ENCODE measurements around the genes GLTPD2, MINK1, C17orf107, CAMTA2 and MIS12.

- RRBS = 15% methylated on average over 6 of the region's 48 CpGs
Observed at GRCh38 chr17:4788680-4789516, at the start of gene GLTPD2. Gene GLTPD2, plus strand, starts transcription at chr17:4788964.

DNA sequence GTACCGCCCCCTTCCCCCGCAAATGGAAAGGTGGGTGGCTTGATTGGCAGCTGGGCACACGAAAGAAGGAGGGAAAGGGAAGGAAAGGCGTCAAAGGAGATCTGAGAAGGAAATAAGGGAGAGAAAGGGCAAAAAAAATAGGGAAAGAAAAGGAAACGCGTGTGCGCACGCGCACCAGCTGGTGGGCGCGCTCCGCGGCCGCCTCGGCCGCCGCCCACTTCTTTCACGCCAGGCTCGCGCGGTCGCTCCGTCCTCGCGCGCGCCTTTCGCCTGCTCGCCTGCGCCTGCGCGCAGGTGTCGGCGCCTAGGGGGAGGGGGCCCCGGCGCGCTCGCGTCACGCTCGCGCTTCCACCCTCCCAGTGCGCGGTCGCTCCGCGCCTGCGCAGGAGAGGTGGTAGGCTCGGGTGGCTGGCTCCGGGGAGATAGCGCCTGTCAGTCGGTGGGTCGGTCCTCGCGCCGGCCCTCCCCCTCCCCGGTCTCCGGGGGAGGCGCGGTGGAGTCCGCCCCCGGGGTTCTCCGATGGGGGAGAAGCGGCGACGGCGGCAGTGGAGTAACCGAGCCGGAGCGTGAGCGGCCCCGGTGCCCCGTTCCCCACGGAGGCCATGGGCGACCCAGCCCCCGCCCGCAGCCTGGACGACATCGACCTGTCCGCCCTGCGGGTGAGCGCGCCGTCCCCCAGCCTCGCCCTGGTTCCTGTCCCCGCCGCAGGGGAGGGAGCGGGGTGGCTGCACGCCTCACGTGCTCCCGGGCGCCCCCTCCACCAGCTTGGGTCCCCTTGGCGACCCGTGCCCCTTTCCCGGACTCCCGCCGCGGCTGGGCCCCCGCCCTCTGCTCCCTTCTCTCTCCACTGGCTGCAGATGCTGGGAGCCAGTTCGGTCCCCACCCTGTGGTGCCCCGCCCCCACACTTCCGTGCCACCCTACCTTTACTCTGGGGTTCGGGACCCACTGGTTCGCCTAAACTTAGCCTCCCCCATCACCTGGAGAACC, at the start of gene MINK1:
MINK1 (plus strand) TSS at position 359 of the 988 bp plus-strand sequence.
- RRBS = 2% methylated on average over 30 of the region's 104 CpGs

DNA sequence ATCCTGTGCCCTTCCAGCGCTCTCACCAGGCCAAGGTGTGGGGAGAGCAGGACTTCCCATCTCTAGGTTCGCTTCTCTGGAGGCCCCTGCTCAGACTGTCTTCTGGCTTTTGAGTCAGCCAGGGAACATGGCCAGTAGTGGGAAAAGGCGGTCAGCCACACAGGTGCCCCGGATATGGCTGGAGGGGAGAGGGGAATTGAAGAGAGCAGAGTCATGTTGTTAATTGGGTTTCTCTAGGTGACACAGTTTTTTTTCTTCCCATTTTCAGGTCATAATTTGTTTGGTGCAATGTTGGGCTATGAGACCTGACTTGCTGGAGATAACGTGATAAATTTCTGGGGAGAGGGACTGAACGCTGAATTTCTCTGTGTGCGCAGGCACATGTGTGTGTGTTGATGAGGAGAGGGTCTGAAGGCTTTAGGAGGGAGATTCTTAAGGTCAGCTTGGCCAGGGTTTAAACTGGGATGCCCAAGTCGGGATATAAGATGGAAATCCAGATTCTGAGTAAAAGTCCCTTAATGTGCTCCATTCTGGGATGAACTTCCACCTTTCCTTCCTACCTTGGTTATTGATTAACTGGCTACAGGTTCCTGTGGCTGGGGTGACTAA, 1.7 kb downstream of the MINK1 start:
- RRBS = no CpG with 5 or more reads among the region's 8 CpGs

DNA sequence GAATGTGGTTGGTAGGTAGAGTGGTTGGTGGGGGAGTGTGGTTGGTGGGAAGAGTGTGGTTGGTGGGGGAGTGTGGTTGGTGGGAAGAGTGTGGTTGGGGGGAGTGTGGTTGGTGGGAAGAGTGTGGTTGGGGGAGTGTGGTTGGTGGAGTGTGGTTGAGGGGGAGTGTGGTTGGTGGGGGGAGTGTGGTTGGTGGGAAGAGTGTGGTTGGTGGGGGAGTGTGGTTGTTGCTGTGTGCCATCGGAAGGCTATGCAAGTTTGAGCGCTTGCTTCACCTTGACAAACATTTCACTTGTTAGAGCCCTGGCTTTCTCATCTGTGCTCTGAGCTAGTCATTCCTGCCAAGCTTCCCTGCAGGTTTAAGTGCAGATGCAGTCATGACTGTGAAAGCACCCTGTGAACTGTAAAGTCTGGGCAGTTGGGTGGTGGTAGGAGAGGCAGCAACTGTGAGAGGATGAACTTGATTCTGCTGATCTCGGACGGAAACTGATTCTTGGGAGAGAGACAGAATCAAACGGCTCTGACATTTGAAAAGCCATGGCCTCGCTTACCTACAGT, 20.2 kb downstream of the MINK1 start:
- RRBS = no CpG with 5 or more reads among the region's 6 CpGs

DNA sequence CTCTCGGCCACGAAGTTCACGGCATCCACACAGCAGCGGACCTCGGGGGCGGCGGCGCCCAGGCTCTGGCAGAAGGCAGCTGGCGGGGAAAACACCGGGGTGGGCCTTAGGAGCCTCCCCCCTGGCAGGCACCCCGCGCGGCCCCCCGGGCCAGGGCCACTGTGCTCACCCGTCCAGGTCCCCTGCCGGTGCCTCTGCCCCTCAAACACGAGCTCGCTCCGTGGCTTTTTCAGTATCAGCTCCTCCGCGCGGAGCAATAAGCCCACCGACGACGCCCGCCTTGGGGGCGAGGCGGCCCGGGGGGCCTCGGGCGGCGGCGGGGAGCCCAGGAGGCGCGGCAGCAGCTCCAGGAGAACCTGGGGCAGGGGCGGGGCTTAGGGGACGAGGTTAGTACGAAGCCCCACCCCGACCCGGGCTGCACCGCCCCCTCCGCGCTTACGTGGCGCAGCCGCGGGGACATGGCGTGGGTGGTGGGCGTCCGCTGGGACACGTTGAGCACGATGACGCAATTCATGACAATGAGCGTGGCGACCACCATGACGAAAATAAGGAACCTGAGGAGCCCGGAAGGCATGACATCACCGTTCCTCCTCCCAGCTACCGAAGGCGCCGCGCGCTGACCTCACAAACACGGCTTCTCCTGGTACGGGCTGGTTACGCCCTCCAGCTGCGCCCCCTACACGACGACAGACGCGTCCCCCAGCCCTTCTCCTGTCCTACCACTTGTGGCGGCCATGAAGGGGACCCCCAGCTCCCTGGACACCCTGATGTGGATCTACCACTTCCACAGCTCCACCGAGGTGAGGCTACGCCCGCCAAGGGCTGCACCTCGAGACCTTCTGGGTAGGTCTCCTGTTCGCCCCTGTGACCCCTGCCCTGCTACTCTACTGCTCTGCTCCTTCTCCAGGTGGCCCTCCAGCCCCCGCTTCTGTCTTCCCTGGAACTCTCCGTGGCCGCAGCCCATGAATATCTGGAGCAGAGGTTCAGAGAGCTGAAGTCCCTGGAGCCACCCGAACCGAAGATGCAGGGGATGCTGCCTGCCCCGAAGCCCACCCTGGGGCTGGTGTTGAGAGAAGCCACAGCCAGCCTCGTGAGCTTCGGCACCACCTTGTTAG, at the start of gene C17orf107:
C17orf107 (plus strand) TSS at position 508 of the 1,115 bp plus-strand sequence.
- RRBS = 95% methylated on average over 28 of the region's 85 CpGs

DNA sequence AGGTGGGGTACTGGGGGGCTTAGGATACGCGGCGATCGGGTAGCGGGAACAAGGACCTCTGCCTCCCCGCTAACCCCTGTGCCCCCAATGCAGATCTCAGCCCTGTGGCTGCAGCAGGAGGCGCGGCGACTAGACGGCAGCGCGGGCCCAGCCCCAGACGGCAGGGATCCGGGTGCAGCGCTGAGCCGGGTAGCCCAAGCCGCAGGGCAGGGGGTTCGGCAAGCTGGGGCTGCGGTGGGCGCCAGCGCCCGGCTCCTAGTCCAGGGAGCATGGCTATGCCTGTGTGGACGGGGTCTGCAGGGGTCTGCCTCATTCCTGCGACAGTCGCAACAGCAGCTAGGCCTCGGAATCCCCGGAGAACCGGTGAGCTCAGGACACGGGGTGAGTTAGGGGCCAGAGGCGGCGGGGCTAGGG, 815 bp downstream of the C17orf107 start:
- RRBS = 97% methylated on average over 14 of the region's 31 CpGs

GRCh38 chr17:4949993-4950891, 677 bp upstream of the ENO3 start:
- RRBS = 10% methylated on average over 36 of the region's 63 CpGs

- RRBS = 2% methylated on average over 34 of the region's 85 CpGs
Observed at GRCh38 chr17:4986812-4987887, at the start of gene CAMTA2. Gene CAMTA2, minus strand, starts transcription at chr17:4987675.

DNA sequence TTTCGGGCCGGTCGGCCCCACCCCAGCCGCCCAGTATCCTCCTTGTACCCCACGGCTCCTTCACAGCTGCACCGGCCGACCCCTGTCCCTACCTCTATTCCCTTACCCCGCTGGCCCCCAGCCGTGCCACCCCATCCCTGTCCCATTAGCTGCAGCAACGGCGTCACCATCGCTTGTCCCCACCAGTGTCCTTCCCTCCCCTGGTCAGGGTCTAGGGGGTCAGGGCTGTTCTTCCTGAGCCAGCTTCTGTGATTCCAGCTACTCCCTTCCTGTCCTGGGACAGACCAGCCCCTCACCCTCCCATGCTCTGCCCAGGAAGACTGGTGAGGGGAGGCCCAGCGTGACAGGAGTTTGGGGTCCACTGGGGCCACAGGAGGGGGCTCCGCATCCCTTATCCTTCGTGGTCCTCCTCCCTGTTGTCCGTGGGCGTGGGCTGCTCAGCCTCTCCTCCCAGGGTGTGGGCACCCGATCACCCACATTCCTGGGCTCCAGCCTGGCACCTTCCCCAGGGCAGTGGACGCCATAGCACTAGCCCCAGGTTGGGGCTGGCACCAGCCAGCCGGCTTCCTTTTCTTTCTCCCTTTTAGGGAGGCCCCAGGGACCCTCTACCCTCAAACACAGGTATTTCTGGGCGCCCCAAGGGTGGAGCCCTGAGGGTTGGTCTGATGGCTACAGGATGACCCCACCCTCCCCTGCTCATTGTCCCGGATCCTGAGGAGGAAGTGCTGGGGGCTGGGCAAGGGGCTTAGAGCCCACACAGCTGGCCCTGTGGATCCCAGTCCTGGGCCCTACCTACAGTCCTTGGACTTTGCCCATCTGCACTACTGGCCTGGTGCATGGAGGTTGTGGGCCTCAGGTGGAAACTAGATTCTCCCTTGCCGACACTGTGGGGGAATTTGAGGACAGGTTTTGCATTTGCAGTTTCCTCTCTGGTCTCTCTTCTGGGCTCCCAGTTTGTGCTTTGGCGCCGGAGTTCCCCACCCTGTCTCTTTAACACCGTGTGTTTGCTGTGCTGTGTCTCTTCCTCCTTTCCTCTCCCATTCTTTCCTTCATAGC, 1.0 kb downstream of the KIF1C start:
- RRBS = 12% methylated on average over 7 of the region's 26 CpGs

- RRBS = no CpG with 5 or more reads among the region's 8 CpGs
Observed at GRCh38 chr17:5221052-5221788, 13.4 kb downstream of the SCIMP start.

- RRBS = no CpG with 5 or more reads among the region's 7 CpGs
Observed at GRCh38 chr17:5227461-5227829, 7.2 kb downstream of the SCIMP start.

- RRBS = no CpG with 5 or more reads among the region's 7 CpGs
Observed at GRCh38 chr17:5373029-5373502, 46.4 kb downstream of the NUP88 start.

DNA sequence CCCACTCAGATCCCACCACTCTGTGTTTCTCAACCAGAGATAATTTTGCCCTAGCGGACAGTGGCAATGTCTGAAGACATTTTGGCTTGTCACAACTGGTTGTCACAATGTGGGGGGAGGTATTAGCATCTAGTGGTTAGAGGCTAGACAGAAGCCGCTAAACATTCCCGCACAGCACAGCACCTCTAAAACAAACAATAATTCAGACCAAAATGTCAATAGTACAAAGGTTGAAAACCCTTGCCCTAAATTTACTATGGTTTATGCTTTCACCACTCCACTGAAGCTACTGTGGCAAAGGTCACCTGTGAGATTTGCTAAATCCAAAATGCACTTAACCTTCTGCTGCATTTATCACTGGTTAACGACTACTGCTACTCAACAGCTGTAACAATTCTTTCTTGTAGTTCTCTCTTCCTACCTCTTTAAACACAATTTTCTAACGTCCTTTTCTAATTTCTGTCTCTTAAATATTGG, 14.0 kb downstream of the NUP88 start:
- RRBS = no CpG with 5 or more reads among the region's 5 CpGs

- RRBS = 1% methylated on average over 13 of the region's 72 CpGs
Observed at GRCh38 chr17:5486253-5487182, at the start of gene MIS12. Gene MIS12, plus strand, starts transcription at chr17:5486566.

GRCh38 chr17:5499360-5500663, 994 bp downstream of the ENSG00000286190 start:
- RRBS = 40% methylated on average over 11 of the region's 65 CpGs

DNA sequence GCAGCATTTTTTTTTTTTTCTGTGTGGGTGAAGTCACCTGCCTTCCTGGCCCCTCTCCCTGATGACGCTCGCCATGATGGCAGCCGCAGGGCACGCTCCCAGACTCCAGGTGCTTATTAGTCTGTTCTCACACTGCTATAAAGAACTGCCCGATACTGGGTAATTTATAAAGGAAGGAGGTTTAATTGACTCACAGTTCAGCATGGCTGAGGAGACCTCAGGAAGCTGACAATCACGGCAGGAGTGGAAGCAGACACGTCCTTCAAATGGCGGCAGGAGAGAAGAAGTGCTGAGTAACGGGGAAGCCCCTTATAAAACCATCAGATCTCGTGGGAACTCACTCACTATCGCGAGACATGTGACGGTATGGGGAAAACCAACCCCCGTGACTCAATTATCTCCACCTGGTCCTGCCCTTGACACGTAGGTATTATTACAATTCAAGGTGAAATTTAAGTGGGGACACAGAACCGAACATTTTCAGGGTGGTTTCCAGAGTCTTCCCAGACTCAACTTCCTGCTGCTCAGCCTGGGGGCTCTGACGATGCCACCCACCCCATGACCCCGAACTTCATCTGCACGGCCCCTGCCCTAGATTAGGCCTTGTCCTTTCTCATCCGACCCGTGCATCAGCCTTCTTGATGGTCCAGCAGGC, 35.0 kb upstream of the NLRP1 start:
- RRBS = no CpG with 5 or more reads among the region's 21 CpGs

- RRBS = no CpG with 5 or more reads among the region's 3 CpGs
Observed at GRCh38 chr17:6492776-6493451, 48.7 kb downstream of the PIMREG start.

- RRBS = 13% methylated on average over 25 of the region's 46 CpGs
Observed at GRCh38 chr17:6555349-6556043, 859 bp downstream of the PITPNM3 start.

DNA sequence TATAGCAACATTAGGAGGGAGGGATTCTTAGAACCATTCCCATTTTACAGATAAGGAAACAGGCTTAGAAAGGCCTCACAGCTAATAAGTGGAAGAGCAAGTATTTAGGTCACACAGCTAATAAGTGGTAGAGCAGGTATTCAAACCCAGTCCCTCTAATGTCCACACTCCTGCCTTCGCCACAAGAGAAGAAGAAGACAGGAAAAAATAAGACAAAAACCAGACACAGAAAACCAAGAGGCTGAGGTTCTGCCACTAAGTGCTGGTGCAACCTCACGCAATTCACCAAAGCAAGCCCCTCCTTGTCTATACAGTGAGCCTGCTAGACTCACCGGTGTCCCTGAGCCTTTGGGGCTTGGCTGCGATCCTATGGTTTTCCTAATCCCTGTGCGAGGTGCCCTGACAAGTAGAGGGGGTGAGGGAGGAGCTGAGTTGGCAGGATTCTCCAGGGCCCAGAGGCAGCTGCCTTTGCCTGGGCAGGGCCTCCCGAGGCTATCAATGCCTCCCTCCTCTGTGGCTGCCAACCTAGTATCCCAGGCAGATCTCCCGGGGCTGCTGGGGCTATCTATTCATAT, 11.0 kb upstream of the PITPNM3 start:
- RRBS = no CpG with 5 or more reads among the region's 7 CpGs

GRCh38 chr17:6702467-6703418, 10.4 kb downstream of the SLC13A5 start:
- RRBS = 73% methylated on average over 6 of the region's 21 CpGs

Measured in HTR-8/SVneo (cell line).